UCH-1 (cell line): ENCODE measurements around the genes LGALS7 and FBL.

DNA sequence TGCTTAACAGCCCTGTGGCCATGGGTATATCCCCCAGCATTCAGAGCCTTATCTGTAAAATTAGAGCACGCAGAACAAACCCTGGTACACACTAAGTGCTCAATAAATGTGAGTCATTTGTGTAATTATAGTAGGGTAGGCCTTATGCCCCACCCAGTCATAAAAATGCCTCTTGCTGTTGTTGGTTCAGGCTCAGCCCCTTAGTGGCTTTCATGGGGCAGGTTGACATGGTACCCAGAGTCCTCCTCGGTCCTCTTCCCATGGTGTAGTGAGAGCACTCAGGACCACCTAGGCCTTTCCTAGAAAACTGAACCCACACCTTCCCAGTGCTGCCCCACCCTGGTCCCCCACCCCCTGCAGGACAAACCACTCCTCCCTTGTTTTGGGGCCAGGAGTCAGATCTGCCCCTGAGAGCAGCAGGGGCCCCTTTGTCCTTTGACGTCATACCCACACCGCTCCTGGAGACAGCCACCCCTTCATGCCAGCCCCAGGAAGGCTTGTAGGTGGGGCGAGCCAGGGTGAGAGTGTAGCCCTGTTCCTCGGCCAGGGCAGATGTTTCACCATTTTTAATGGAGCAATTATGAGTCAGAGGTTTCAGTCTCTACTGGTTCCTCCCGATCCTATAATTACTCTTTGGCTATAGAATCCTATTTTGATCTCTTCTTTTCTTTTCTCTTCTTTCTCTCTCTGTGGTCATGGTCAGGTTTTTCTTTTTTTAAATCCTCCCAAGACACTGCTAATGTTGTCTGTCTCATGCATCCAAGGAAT, 36.8 kb downstream of the ACTN4 start:
- RRBS, result no CpG with 5 or more reads among the region's 7 CpGs

DNA sequence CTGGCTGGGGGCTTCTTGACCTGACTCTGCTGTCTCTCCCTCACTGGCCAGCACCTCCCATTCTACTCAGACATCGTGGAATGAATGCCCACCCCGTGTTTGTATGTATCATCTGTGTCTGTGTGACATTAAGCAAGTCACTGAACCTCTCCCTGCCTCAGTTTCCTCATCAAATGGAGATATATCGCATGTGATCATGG, 47.0 kb downstream of the ACTN4 start:
- RRBS, result no CpG with 5 or more reads among the region's 3 CpGs

GRCh38 chr19:38700799-38701239, 43.5 kb downstream of the CAPN12 start:
- RRBS, result no CpG with 5 or more reads among the region's 12 CpGs

- RRBS, result 90% methylated on average over 4 of the region's 20 CpGs
Measured at GRCh38 chr19:38705439-38706116, 38.7 kb downstream of the CAPN12 start.

DNA sequence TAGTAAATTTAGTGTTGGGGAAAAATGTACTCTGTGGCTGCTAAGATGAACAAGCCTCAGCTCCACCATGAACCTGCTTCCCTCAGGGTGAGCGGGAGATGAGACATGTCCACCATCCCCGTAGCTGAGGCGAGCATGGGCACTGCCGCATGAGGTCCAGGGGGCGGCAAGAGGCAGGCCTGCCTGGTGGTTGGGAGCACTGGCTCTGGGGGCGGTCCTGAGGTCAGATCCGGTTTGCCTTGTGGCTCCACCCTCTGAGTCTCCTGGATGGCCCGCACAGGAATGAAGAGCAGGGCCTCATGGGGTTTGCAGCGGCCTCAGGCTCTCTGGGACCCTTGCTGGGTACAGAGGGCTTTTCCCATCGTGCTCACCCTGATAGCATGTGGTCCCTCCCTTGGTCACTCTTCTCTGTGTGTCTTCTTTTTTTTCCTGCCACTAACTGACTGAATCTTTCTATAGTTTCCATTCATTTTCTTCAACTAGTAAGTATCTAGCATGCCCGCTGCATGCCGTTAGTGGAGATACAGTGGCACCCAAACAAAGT, 37.4 kb downstream of the CAPN12 start:
- RRBS, result no CpG with 5 or more reads among the region's 12 CpGs

DNA sequence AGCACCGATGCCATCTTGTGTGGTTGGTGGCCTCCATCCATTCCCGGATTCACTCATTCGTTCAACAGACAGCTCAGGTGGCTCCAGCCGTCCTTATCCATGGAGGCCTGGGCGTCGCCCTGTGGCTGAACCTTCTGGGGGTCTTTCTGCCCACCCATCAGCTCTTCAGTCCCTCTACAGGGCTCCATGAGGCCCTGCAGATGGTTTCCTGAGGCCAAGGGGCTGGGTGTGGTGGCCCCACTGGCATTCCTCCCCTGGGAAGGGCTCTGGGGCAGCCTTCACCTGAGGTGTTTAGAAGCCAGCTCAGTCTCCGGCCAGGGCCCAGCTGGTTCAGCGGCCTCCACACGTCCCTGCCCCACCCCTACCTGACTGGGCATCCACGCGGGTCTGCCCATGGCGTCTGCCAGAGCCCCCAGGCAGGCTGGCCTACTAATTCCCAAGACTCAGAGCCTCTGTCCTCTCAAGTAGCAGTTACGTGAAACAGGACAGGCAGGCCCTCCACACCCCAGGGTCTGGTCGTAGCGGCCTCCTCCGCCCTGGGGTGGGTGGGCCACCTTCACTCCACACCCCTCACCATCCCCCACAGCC, 24.6 kb downstream of the CAPN12 start:
- RRBS, result 90% methylated on average over 1 of the region's 16 CpGs

DNA sequence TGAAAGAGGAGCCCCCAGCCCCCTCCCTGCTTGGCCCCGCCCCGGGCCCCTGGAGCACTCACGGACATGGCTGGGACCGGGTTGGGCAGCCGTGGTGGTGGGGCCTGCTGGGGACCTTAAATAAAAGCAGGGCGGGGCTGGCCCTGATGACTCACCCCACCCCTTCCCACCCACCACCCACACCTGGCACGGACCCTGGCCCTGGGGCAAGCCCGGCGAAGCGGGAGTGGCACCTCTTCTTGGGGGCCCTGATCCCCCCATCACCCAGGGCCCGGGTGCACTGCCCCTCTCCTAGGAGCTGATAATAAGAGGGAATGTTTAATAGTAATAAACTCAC, at the start of gene LGALS7:
Gene LGALS7 (minus strand): TSS at position 93 of the 337 bp plus-strand sequence.
- RRBS, result 86% methylated on average over 3 of the region's 11 CpGs

DNA sequence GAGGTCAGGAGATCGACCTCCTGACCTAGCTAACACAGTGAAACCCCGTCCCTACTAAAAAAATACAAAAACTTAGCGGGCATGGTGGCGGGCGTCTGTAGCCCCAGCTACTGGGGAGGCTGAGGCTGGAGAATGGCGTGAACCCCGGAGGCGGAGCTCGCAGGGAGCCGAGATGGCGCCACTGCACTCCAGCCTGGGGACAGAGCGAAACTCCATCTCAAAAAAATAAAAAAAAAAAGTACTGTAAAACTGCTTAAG, 1.3 kb upstream of the ECH1 start:
- RRBS, result no CpG with 5 or more reads among the region's 12 CpGs

GRCh38 chr19:38862353-38863058, 12.7 kb upstream of the HNRNPL start:
- RRBS, result no CpG with 5 or more reads among the region's 10 CpGs

GRCh38 chr19:38900114-38900821, 499 bp downstream of the NFKBIB start:
- RRBS, result 3% methylated on average over 7 of the region's 19 CpGs

DNA sequence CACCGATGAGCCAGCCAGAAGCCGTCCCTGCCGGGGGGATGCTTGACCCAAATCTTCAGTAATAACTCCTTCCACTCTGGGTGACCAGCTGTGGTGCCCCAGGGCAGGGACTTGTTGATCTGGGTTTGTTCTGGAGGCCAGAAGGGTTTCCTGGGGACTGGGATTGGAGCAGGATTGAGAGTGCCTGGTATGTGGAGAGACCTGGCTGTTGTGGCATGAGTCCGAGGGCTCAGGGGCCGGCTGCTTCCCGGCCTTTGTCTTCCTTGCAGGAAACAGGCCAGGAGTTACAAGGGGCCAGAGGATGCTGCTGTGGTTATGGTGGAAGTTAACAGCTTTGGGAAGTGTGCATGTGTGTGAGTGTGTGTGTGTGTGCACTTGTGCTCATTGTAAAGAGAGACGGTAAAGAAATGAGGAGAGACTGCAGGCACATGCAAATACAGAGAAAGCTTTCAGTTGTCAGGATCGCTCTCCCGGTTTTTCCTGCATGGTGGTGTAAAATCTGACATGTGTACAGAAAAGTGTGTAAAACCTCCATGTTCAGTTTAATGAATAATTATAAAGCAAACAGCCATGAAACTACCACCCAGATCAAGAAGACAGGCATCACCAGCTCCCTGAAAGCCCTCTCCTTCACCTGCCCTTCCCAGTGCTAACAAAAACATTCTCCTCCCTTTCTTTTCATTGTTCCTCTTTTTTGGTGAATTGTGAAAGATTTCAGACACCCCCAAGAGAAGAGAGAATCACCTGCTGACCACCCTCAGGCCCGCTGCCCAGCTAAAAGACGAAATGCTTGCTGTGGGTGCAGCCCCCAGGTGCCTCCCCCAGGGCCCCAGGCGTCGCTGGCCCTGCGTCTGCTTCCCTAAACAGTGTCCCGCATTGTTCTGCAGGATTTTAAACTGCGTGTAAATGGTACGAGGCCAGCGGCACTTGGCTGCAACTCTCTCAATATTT, 19.1 kb downstream of the PAK4 start:
- RRBS, result no CpG with 5 or more reads among the region's 18 CpGs

GRCh38 chr19:39156268-39157124, 30.9 kb downstream of the PAK4 start:
- RRBS, result no CpG with 5 or more reads among the region's 23 CpGs

DNA sequence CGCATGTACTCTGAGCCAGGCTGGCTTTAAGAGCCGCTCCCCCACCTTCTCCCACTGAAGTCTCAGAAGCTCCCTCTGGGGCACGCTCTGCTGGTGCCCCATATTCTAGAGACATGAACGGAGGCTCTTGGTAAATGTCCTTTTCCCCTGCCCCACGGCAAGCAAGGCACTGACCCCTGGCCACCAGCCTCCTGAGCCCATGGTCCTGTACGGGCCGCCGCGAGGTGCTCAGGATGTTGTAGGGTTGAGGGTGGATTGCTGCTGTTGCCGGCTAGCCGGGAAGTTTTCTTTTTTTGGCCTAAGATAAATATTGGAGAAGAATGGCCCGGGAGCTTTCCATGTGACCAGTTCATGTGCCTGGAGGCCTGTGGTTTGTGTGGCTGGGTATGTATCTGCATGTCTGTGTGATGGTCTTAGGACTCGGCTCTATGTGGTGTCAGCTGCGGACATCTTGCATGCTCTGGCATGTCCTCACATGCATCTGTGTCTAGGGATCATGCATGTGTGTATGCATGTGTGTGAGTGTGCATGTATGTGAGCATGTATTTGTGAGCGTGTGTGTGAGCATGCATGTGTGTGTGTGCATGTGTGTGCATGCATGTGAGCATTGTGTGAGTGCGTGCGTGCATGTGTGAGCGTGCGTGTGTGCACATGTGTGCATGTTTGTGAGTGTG, 32.1 kb downstream of the PAK4 start:
- RRBS, result 57% methylated on average over 1 of the region's 19 CpGs

GRCh38 chr19:39348782-39349525, 6.7 kb downstream of the SAMD4B start:
- RRBS, result no CpG with 5 or more reads among the region's 3 CpGs

DNA sequence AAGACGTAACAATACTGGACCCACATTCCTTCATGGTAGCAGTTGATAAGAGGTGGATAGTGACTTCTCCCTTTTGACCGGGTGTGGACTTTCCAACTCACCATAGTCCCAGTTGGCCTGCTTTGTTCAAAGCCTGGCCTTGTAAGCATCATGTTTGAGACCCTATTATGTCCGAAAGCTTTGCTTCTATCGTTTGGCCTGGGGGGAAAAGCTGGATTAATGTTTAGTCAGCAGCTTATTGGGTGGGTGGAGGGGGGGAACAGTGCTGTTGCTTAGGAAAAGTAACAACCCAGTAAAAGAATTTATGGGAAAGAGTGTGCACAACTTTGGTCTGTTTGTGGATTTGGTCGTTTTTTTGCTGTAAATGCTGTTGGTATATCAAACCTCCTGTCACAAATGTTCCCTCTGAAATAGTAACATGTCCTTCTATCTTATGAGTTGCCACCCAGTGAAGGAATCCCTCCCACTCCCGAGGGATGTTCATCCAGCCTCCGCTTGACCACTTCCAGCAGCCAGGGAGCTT, 10.4 kb downstream of the SAMD4B start:
- RRBS, result no CpG with 5 or more reads among the region's 7 CpGs

GRCh38 chr19:39408289-39409303, 1.9 kb downstream of the ZFP36 start:
- RRBS, result 17% methylated on average over 2 of the region's 27 CpGs

DNA sequence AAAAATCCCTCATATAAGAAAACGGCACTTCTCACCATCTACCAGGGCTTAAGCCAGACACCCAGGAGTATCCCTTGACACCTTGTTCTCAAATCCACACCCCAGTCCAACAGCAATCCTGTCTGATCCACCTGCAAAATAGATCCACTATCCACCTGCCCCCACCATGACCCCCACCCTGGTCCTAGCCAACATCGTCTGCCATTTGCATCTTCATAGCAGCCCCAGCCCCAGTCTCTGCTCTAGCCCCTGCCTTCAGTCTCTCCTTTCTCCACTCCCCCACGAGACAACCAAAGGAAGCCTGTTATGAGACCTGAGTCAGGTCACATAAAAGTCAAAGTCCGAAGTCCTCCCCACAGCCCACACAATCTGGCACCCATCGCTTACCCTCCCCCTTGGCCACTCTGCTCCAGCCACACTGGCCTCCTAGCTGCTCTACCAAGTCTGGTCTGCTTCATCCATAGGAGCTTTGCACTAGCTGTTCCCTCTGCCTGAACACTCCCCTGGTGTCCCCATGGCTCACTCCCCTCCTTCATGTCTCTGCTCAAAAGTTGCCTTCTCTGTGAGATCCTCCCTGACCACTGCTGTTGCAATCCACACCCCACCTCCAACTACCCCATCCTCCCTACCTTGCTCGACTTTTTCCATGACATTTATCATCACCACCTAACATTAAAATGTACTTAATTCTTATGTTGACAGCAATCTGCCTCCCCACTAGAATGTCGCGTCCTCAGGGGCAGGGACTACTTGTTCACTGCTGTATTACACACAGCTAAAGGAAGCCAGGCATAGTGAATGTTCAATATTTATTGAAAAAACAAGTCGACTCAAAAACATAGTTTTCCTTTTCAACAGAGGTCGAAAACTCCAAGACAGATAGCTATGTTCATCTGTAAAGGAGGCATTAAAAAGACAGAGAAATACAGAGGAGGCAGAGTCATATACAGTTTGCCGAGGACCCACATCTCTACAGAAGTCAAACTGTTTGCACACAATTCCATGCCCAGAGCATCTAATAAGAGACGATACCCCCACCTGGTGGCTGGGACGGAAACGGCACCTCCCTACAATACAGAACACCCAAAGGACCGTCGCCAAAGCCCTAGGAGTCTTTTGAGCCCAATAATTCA, 1.2 kb upstream of the PLEKHG2 start:
- RRBS, result no CpG with 5 or more reads among the region's 16 CpGs

DNA sequence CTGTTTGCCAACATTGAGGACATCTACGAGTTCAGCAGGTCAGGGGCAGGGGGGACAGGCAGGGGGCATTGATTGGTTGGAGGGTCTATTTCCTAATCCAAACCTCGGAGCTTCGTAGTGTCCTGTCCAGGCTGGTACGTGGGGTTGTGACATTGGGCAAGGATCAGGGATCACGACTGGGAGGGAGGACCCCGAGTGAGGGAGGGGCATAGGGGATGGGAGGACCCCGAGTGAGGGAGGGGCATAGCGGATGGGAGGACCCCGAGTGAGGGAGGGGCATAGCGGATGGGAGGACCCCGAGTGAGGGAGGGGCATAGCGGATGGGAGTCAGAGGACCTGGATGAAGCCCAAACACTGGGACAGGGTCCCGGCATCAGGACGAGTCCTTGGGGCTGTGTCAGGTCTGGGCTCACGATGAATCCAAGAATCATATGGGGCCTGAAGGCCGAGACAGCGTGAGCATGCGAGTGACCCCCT, 3.0 kb downstream of the PLEKHG2 start:
- RRBS, result no CpG with 5 or more reads among the region's 18 CpGs

DNA sequence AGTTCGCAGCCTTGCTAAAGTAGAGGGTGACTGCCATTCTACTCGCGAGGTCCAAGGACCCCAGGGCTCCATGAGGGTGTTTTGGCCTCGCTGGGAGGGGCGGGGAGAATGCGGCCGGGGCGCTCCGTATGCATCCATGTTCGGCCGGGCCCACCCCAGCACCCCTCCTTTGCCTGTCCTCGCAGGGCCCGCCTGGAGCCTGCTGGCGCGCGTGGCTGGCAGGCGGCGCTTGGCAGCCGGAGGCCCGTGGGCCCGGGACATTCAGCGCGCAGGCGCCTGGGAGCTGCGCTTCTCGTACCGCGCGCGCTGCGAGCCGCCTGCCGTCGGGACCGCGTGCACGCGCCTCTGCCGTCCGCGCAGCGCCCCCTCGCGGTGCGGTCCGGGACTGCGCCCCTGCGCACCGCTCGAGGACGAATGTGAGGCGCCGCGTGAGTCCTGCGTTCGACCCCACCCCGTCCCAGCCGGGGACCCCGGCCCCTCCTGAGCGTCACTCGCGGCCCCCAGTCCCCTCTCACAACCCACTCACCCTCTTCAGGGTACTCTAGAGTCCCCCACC, 4.0 kb downstream of the DLL3 start:
- RRBS, result 4% methylated on average over 10 of the region's 62 CpGs

GRCh38 chr19:39845530-39846605, at the start of gene FBL:
Gene FBL (minus strand): TSS chr19:39846379.
- RRBS, result 3% methylated on average over 24 of the region's 72 CpGs